Vein endothelial cell (primary cell): ENCODE measurements around a stretch of chr20.

DNA sequence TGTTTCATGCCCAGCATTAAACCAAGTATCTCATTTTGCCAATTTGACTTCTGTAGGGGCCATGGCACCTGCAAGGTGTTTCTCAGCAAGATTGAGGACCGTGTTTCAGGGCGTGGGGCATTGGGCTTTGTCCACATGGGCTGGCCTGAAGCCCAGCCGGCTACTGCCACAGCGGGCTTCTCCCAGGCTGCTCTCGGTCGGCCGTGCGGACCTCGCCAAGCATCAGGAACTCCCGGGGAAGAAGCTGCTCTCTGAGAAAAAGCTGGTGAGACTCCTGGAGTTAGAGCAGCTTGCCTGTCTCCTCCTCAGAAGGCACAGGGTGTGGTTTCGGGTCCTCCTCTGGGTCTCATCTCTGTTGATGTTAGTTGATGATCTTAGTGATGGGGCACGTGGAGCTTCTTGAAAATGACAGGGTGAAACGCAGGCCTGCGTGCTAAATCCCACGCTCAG, 10.6 kb downstream of the MTG2 start:
- CAGE, long polyA plus RNA = no peak

- CAGE, long polyA plus RNA = no peak
These were observed 1.6 kb upstream of the OSBPL2 start for GRCh38 chr20:62236673-62237243.

GRCh38 chr20:62238821-62239245, 512 bp downstream of the OSBPL2 start:
- CAGE, long polyA plus RNA = no peak

- CAGE, long polyA plus RNA = no peak
These were observed 8.5 kb downstream of the OSBPL2 start for GRCh38 chr20:62246791-62247333.

DNA sequence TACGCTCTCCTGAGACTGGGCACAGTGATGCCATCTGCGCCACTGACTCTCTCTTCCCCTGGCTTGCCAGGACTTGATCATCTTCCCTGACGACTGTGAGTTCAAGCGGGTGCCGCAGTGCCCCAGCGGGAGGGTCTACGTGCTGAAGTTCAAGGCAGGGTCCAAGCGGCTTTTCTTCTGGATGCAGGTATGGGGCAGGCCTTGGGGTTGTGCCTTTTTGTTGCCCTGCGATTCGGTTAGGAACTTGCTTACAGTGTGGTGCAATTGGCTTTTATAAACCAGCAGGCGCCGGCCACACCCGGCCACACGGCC, 1.6 kb downstream of the ADRM1 start:
- CAGE, long polyA plus RNA = no peak

- CAGE, long polyA plus RNA = no peak
These were observed 917 bp upstream of the LAMA5 start for GRCh38 chr20:62368044-62368413.

GRCh38 chr20:62378138-62378525, 8.8 kb upstream of the RPS21 start:
- CAGE, long polyA plus RNA = no peak

GRCh38 chr20:62390416-62390769, 3.5 kb downstream of the RPS21 start:
- CAGE, long polyA plus RNA = no peak

- CAGE, long polyA plus RNA = no peak
These were observed 4.1 kb downstream of the RPS21 start for GRCh38 chr20:62390870-62391579.

DNA sequence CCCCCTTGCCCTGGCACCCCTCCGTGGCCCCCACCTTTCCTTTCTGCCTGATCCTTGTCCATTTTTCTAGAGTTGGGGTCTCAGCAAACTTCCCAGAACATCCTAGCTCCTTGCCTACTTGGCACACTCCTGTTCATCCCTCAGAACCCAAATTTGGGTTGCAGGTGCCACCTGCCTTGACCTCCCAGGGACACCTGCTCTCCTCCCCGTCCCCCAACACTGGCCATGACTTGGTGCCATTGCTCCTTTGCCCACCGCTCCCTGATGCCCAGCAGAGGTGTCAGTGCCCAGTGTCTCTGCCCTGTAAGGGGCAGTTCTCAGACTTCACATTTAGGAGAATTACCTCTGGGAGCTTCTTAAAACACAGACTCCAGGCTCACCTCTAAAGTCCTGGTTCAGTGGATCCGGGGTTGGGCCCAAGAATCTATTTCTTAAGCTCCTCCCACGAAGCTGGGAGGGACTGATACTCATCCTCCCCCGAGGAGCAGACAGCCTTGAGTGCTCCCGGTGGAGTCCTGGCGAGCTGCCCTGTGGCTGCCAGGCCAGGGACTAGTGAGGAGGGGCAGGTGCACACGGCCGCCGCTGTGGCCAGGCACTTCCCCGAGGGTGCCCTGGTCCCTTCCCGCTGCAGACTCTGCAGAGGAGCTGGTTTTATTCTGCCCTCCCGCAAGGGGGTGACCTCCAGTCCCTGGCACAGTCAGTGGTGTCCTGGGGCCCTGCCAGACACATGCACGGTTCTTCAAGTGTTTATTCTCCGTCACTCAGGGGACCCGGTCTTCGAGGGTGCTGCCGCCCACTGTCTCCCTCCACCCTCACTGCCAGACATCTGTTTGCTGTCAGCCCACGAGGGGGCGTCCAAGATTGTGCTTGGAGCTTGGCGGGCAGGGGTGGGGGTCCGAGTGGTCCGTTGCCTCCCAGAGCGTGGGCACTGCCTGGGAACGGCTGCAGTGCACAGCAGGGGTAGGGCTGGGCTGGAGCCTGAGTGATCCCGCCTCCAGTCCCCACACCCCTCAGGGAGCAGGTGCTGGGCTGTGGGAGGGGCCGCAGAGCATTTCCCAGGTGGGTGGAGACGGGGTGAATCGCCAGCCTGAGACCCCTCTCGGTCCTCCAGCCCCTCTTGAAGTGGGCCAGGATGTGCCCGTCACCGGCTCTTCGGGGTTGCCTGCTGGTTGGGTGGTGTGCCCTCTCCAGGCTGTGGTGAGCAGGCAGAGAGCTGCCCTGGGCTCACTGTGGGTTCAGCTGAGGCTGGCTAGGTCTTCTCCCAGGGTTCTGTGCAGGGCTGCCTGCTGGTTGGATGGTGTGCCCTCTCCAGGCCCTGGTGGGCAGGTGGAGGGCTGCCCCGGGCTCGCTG, 2.9 kb upstream of the CABLES2 start:
- CAGE, long polyA plus RNA = no peak

DNA sequence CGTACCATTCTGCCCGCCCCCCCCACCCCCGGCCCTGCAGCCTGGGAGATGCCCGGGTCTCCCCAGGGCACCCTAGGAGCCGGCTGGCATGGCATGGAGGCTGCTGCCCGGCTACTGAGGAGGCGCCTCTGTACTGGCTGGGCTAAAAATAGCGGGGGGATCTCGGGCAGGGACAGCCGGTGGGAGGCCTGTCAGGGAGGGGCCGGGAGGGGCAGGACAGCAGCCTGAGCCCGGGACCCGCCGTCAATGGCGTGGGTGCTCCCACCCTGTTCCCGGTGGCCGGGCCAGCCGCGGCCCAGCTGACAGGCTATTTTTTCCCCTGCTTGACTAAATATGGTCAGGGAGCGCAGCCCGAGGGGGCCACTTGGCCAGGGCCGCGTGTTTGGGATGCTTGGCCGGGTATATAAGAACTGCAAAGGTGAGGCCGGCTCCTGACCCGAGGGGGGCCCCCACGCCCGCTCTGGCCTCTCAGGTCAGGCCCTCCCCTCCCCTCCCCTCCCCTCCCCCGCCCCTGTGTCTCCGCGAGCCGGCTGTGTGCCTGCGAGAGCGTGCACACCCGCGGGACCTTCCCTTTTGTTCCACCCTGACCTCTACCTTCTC, 74.3 kb upstream of the GATA5 start:
- CAGE, long polyA plus RNA = no peak

DNA sequence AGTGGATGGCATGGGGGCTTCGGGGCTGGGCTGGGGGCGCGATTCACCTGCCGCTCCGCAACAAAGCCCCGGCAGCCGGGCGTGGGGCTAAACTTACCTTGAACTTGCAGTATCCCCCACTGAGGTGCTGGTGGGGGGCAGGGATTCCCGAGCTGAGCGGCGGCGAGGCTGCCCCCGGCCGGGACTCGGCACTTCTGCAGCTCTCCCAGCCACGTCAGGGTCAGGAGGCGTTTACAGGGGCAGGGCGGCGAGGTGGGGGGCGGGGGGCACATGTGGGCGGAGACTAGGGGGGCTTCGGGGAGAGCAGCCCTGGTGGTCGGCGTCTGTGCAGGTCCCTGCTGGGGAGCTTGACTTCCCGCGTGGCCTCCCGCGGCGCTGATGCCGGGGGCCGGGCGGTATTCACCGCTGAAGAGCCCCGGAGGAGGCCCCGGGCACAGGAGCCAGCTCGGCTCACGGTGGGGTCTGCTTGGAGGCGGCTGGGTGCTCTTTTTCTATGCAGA, 75.6 kb upstream of the GATA5 start:
- CAGE, long polyA plus RNA = no peak

DNA sequence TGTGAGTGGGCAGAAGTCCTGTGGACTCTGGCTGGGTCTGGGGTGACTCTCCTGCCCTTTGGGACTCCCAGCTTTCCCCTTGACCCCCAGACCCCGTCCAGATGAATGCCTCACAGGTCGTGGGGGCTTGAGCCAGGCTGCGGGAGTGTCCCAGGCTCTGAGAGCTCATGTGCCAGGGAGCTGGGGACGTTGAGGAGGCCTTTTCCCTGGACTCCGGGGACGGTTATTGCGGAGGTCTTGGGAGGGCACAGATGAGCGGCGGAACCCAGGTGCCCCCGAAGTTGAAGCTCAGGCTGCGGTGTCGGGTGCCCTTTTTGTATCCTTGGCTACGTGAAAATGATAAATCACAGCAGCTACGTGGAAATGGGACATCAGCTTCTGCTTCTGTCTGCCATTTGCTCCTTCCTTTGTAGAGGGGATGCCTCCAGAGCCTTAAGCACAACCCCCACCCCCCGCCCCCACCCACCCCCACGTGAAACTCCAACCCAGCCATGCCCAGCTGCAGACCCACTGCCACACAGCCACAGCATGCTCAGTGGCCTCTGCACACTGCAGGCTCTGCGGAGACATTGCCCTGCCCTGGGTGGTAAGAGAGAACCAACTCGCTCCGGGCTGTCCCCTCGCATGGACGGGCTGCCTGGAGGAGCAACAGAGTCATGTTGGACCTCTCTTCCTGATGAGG, 76.2 kb upstream of the GATA5 start:
- CAGE, long polyA plus RNA = no peak

DNA sequence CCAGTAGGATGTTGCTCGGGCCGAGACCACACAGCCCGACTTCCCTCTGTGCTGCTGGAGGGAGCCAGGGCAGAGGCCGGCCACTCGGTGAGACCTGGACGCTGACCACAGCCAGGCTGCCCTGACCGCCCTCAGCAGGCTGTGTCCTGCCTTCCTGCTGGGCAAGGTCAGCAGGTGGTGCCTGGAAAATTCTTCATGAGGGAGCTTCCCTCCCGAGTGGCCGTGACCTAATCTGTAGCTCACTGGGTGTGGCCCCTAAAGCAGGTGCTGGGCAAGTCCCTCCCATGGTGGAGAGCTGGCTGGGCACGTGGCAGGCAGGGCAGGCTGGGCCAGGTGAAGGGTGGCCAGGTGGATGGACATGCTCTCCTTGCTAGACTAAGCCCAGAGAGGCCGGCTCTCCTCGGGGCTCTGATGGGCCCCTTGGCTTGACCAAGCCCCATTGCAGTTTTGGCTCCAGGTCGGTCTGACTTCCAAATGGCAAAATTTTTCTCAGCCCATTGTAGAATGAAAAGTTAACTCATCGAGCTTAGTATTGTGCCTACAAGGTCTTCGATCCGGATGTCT, 1.9 kb downstream of the SLCO4A1 start:
- CAGE, long polyA plus RNA = no peak

DNA sequence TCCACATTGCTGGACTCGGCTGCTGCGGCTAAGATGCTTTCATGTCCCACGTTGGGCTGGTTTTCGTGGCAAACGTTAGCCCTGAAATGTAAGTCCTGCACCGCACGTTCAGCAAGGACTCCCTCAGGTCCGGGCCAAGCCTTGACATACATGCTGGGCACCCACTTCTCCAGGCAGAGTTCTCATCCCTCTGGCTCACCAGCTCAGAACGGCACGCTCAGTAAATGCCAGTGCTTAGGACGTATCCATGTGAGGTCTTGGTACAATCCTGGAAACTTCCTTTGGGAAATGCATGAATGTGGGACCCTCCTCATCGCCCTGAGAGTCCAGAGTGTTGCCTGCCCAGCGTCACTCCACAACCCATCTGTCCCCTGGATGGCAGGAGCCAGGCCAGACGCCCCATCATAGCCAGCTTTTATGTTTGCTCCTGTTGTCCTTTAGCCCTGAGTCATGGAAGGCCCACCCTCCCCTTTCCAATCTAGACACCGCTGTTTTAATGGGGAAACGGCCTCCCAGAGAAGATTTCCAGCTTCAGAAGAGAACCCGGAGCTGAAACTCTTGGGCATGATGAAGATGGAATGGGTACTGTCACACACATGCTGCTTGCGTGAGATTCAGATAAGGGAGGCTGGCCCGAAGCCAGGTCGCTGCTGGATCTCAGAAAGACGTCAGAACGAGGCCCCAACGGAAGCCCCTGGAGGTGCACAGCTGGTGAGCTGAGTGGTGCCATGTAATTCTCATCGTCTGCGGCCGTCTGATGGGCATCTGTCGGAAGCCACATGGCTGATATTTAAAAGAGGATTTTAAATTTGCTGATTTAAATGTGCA, 8.7 kb downstream of the SLCO4A1 start:
- CAGE, long polyA plus RNA = no peak

- CAGE, long polyA plus RNA = no peak
These were observed 10.1 kb downstream of the SLCO4A1 start for GRCh38 chr20:62651960-62653187.

DNA sequence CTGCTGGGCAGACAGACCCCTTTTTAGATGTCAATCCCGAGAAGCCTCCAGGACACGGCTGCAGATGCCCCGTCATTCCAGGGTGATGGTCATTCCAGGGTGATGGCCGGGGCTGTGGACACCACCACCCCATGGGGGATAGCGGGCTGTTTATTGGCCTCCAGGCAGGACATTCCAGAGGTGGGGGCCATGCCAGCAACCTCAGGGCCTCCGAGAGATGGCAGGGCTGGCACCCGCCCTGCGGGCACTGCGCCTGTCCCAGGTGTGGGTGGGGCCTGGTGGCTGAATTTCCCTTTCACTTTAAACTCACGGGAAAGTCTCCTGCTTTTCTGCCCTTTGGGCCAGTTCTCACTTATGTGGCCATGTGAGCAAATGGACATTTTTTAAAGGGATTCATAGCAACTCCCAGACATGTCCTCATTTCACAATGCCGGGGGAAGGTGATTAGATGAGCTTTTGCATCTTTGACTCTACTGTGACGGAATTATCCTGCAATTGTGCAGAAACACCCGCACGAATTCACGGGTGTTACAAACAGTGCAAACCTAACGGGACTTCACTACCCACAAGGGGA, 14.6 kb downstream of the COL9A3 start:
- CAGE, long polyA plus RNA = no peak

DNA sequence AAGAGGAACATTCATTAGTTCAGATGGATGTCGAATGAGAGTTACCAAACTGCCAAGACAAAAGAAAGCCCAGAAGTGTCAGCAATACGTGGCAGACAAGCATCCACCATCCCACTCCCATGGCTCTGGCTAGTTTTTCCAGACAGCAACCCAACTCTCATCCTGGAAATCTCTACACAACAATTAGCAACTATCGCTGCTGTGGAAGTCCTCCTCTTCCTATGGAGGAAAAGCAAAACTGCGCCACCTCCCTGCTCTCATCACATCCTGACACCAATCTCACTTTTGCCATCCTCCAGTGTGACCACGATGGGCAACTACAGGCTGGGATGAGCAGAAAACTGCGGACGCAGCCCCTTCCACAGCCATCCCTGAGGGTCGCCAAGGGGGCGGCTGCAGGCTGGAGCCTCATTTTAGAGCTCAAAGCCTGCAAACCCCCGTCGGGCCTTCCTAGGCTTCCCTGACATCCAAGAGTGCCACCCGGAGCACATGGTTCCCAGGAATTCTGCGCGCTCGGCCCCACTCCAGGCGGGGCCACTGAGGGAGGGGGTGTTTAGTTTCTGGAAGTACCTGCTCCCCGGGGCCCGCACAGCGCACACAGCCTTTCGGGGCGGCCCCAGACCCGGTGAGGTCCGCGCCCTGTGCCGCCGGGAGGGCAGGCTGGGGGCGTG, 1.2 kb downstream of the TCFL5 start:
- CAGE, long polyA plus RNA = no peak

DNA sequence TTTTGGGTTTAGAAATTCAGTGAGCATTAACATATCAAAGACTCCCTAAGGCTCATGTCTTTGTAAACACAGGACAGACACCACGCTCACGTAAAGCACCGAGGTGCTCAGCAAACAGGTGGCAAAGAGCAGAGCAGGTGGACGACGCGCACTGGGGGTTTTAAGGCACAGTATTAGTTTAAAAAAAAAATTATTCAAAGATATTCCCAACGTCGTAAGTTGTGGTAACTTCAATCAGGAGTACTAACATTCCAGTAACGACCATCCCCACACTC, 22.3 kb upstream of the TCFL5 start:
- CAGE, long polyA plus RNA = no peak

- CAGE, long polyA plus RNA = no peak
These were observed 3.0 kb downstream of the DIDO1 start for GRCh38 chr20:62923348-62923755.